Lower leg skin (tissue), 2 donors: ENCODE results near the gene COCH.

DNA sequence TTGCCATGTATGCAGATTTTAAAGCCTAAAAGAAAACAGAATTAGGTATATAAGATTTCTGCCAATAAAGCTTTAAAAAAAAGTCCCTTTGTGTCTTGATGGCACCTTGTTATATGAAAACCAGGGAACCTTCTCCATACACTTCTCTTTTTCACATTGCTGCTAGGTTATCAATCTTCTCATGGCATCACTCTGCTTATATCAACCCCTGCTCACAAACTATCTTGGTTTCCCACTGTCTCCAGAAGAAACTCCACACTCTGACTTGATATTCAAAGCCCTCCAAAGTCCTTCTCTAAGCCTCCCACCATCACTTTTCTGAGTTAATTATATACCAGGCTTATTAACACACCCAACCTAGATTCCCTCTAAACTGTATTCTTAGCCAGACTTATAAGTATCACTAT lies 579.2 kb downstream of the FOXG1 start:
- PRO-cap: no peak
- RAMPAGE, long total RNA, 2 experiments: no peak in any of the 2 experiments

DNA sequence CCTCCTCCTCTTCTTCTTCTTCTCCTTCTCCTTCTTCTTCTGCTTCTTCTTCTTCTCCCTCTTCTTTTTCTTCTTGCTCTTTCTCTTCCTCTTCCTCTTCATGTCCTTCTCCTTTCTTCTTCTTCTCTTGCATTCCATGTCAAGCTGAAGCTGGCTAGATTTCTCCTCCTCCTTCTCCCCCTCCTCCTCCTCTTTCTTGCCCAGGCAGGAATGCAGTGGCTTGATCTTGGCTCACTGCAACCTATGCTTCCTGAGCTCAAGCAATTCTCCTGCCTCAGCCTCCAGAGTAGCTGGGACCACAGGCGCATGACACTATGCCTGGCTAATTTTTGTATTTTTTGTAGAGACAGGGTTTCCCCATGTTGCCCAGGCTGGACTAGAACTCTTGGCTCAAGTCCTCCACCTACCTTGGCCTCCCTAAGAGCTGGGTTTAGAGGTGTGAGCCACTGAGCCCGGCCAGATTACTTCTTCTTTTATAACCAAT lies 297.6 kb downstream of the PRKD1 start:
- PRO-cap: no peak
- RAMPAGE, long total RNA, 2 experiments: no peak in any of the 2 experiments

GRCh38 chr14:30270519-30271105 lies 288.3 kb upstream of the G2E3 start:
- PRO-cap: no peak
- RAMPAGE, long total RNA, 2 experiments: no peak in any of the 2 experiments

DNA sequence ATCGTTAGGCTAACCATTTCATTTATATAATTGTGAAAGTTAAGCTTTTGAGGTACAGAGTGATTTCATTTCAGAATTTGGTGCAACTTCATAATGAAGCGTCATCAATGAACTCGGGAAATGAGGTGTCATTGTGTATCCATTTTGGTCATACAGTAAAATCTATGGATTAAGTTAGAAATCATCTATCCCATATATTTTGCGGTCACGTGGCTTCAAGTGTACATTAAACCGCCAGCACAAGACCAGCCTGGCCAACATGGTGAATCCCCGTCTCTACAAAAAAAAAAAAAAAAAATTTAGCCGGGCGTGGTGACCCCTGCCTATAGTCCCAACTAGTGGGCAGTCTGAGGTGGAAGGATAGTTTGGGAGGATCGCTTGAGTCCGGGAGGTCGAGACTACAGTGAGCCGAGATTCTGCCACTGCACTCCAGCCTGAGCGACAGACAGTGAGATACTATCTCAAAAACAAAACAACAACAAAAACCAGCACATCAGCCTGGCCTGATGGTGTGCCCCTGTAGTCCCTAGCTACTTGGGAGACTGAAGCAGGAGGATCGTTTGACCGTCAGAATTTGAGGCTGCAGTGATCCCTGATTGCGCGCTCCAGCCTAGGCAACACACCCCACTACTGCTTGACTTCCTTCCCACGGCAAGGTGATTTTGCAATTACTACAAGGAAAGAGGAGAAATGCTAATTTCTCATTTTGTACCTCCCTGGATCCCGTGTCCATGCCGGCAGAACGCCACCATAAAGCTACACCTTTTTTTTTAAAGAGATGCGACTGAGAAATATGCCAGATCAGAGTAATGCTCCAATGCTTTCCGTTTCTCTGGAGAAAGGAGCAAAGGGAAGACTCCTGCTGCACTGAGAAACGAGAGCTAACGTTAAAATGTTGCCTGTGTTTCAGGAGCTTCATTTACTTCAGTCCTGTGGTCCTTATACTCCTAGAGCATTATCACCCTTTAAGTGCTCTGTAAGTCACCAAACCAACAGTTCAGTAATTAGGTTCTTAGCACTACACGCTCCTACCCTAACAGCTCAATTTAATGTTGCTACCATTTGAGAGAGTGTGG lies 756 bp upstream of the SCFD1 start:
- PRO-cap: no peak
- RAMPAGE, long total RNA, 2 experiments: no peak in any of the 2 experiments

DNA sequence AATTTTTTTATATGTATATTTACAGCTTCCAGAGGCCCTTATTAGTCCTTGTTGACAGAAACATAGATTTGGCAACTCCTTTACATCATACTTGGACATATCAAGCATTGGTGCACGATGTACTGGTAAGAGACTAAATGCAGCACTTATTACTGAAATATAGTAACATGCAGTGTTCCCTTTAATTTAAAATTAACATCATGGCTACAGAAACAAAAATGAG lies 31.3 kb downstream of the SCFD1 start:
- PRO-cap: no peak
- RAMPAGE, long total RNA, 2 experiments: no peak in any of the 2 experiments

DNA sequence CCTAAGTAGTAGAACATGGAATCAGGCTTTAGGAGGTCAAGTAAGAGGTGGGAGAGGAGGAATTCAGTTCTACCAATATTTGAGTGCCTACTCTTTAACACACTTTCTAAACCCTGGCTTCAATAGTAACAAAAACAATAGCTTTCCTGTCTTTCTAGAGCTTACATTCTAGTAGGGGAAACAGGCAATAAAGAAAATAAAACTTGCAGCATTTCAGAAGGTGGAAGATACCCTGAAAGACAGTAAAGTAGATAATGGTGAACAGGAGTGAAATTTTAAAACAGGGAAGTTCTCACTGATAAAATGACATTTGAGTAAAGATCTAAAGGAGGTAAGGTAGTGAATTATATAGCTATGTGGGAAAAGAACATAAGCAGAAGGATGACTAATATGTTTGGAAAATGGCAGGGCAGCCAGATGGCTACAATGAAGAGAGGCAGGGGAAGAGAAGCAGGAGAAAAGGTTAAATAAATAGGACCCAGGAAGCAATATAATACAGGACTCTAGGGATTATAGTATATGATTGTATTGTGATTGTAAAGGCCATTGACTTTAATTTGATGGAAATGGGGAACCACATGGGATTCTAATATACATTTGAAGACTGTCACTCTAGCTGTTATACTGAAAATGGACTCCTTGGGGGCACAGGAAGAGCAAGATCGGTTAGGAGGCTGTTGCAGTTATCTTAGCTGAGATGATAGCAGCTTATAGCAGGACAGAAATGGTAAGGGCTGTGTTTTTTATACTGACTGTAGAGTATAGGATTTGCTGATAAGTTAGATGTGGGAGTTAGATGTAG lies 33.0 kb downstream of the SCFD1 start:
- PRO-cap: no peak
- RAMPAGE, long total RNA, 2 experiments: no peak in any of the 2 experiments

GRCh38 chr14:30873970-30875029 lies at the start of gene COCH:
Gene COCH, plus strand, starts transcription at chr14:30874559.
- PRO-cap: no peak
- RAMPAGE, long total RNA, 2 experiments: start-site peak on the plus strand in 1 of 2 experiments, at chr14:30874535-30874559 at its widest, 5 reads per replicate

DNA sequence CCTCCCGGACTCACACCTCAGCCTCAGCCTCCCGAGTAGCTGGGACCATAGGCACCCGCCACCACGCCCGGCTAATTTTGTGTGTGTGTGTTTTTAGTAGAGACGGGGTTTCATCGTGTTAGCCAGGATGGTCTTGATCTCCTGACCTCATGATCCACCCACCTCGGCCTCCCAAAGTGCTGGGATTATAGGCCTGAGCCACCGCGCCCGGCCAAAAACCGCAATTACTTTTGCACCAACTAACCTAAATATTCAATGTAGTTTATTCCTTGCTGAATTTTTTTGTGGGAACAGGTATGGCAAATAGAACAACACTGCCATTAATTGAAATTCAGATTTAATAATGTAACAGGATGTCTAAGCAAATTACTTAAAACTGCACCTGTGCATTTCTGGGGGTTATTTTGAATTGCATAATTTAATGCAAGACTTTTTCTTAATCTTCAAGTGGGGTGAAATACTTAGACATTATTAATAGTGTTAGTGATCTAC lies 18.9 kb downstream of the COCH start:
- PRO-cap: no peak
- RAMPAGE, long total RNA, 2 experiments: no peak in any of the 2 experiments

DNA sequence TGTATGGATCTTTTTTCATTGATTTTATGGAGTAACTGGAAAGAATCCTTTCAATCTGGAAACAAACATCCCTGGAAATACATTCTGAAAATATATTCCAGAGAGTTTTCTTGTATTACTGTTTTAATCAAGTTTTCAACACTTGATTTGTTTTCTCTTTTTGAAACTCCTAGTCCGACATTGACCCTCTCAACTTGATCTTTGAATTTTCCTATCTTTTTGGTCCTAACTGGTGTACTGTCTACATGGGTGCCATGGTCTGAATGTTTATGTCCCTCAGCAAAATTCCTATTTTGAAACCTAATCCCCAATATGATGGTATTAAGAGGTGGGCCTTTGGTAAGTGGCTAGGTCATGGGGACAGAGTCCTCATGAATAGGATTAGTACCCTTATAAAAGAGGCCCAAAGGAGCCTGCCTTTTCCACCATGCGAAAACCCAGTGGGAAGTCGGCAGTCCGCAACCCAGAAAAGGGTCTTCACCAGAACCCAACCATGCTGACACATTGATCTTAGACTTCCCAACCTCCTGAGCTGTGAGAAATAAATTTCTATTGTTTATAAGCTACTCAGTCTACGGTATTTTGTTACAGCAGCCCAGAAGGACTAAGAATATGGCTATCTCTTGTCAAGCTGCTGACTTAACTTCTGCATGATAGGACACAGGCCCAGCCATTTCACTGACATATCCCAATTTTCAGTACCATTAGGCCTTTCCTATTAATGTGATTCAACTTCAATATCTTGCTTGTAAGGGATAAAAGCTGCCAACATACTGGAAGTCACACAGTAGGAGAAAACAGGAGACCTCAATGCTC lies 66.5 kb downstream of the COCH start:
- PRO-cap: no peak
- RAMPAGE, long total RNA, 2 experiments: start-site peak on the minus strand in 2 of 2 experiments, centred at positions 385 to 622 of the sequence, 5 to 13 reads per replicate

DNA sequence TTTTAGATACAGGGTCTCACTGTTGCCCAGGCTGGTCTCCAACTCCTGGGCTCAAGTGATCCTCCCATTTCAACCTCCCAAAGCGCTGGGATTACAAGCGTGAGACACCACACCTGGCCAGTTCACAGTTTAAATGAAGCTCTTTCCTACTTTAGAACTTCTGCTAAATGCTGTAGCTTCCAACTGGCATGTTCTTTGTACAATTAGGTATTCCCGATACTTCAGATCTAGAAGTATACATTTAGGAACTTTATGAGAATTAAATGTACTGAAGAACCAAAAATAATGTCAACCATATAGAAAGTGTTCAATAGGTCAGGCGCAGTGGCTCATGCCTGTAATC lies 5.6 kb upstream of the AP4S1 start:
- PRO-cap: no peak
- RAMPAGE, long total RNA, 2 experiments: no peak in any of the 2 experiments

- PRO-cap: bidirectional peak, plus-strand start at chr14:31208269, minus-strand start at chr14:31208144; bidirectional peak, plus-strand start at chr14:31208467, minus-strand start at chr14:31208381
- RAMPAGE, long total RNA, 2 experiments: no peak in any of the 2 experiments
Observed at GRCh38 chr14:31208090-31208494, 499 bp upstream of the HECTD1 start.

- PRO-cap: no peak
- RAMPAGE, long total RNA, 2 experiments: no peak in any of the 2 experiments
Observed at GRCh38 chr14:31247454-31247904, 39.9 kb upstream of the HECTD1 start.

DNA sequence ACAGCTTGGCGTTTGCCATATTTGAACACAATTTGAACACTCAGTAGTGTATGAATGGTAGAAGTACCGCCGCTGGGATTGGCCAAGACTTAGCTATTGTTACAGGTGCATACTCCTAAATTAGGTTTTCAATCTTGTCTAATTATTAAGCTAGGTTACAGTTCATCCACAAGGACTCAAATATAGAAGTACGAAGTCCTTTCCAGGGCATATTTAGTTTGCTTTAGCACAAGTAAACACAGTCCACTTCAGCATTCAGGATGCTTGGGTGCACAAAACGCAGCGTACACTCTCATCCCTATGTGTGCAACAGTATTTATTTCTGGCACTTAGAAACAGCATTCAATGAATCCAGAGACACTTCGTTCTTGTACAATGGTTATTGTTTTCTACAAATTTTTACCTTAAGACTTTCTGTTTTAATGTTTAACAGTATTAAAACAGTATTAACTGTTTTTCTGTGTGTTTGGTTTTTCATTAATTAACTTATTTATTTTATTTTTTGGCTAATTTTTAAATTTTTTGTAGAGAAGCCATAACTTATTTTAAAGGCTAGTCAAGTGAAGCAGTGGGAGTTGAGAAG lies 50.6 kb upstream of the HECTD1 start:
- PRO-cap: no peak
- RAMPAGE, long total RNA, 2 experiments: no peak in any of the 2 experiments

GRCh38 chr14:31927119-31927780 lies 149.9 kb upstream of the ARHGAP5 start:
- PRO-cap: no peak
- RAMPAGE, long total RNA, 2 experiments: no peak in any of the 2 experiments

DNA sequence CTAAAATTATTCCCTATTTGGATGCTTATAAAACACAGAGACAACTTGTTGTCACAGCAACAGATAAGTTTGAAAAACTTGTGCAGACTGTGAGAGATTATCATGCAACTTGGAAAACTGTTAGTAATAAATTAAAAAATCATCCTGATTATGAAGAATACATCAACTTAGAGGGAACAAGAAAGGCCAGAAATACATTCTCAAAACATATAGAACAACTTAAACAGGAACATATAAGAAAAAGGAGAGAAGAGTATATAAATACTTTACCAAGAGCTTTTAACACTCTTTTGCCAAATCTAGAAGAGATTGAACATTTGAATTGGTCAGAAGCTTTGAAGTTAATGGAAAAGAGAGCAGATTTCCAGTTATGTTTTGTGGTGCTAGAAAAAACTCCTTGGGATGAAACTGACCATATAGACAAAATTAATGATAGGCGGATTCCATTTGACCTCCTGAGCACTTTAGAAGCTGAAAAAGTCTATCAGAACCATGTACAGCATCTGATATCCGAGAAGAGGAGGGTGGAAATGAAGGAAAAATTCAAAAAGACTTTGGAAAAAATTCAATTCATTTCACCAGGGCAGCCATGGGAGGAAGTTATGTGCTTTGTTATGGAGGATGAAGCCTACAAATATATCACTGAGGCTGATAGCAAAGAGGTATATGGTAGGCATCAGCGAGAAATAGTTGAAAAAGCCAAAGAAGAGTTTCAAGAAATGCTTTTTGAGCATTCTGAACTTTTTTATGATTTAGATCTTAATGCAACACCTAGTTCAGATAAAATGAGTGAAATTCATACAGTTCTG lies 14.5 kb downstream of the ARHGAP5 start:
- PRO-cap: no peak
- RAMPAGE, long total RNA, 2 experiments: no peak in any of the 2 experiments

GRCh38 chr14:32098543-32099222 lies 21.6 kb downstream of the ARHGAP5 start:
- PRO-cap: no peak
- RAMPAGE, long total RNA, 2 experiments: no peak in any of the 2 experiments

- PRO-cap: no peak
- RAMPAGE, long total RNA, 2 experiments: no peak in any of the 2 experiments
Observed at GRCh38 chr14:32107321-32108493, 30.6 kb downstream of the ARHGAP5 start.

DNA sequence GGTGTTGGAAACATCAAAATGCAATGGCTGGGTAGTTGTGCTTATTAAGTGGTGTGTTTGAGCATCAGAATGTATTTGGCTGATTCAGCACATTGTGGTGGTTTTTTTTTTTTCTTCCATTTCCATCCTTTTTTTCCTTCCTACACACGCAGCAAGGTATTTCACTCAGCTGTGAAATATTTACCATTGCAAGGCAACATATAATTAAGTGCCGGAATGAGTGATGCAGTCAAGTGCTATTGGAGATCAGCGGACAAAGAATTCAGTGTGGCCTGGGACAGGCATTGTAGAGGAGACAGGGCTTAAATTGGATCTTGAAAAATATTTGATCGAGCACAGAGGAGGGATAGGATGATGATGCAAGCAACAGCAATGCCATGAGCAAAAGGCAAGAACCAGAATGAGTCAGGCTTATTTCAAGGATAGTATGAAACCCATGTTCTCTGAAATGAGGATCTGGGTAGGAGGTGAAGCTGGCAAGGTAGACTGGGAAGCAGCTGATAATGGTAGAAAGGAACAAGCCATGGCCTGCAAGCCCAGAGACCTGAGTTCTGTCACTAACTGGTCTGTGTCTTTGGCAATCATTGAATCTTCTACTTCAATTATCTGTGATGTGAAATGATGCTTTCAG lies 178.5 kb downstream of the AKAP6 start:
- PRO-cap: no peak
- RAMPAGE, long total RNA, 2 experiments: no peak in any of the 2 experiments

DNA sequence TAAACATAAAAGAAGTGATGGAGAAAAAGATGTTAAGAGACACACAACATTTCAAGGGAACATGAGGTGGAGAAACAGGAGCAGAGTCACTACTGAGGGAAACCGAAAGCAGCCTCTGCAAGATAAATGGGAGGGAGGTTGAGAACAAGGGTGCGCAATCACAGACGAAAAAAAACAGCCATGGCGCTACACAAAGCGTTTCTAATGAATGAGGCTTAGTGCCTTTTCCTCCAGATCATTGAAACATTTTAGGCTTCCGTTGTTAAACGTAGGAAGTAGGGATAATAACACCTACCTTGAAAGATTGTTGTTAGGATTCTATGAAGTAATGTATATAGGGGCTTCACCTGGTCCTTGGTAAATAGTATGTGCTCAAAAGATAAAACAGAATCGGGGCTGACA lies 228.2 kb upstream of the NPAS3 start:
- PRO-cap: no peak
- RAMPAGE, long total RNA, 2 experiments: no peak in any of the 2 experiments

- PRO-cap: no peak
- RAMPAGE, long total RNA, 2 experiments: no peak in any of the 2 experiments
Observed at GRCh38 chr14:33611392-33611846, 339.5 kb downstream of the EGLN3 start.